Cardiac ventricle fibroblast (primary cell): ENCODE results near the genes ADM2 and CHKB.

DNA sequence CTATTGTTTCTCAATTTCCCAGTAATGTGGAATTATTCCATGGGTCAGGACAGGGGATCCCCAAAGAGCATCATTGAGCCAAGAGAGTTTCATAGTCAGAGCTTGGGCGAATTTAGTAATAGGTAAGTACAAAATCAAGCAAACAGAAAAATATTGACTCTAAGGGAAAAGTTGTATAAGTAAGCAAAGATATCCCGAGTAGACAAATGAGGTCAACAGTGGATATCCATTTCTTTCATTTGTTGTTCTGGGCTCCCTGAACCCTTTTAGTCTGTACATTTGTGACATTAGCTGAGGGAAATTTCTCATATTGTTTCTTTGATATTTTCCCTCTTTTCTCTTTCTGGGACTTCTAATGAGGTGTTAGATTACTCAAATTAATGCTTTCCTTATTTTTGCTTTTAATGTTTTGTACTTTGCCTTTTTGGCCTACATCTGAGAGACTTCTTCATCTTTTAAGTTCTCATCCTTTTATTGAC lies 57.5 kb downstream of the PPP6R2 start:
- RAMPAGE, long total RNA = no peak

DNA sequence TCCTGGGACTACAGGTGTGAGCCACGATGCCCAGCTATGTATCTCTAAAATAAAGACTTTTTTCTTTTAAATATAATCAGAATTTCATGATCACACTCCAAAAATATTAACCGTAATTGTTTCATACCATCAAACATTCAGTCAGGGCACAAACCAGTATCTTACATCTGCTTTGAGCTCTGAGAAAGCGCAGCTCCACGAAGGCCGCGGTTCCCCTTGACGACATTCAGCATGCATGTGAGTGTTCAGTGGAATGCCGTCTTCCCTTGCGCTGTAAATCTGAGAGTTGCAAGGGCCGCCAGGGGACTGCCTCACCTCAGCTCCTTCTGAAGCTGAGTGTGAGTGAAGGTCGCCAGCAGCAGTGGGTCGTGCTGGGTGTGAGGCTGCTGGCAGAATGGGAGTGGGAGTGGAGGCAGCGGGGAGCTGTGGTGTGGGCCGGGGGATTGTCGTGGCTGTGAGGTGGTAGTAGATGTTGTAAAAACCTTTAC lies 65.1 kb downstream of the PPP6R2 start:
- RAMPAGE, long total RNA = no peak

GRCh38 chr22:50415994-50416295 lies 58.9 kb downstream of the SBF1 start:
- RAMPAGE, long total RNA = no peak

- RAMPAGE, long total RNA = no peak
These were observed 55.9 kb downstream of the SBF1 start for GRCh38 chr22:50418637-50419615.

- RAMPAGE, long total RNA = no peak
These were observed 28.7 kb downstream of the SBF1 start for GRCh38 chr22:50446131-50446480.

- RAMPAGE, long total RNA = no peak
These were observed 20.0 kb downstream of the SBF1 start for GRCh38 chr22:50454484-50455589.

- RAMPAGE, long total RNA = no peak
These were observed 5.1 kb downstream of the SBF1 start for GRCh38 chr22:50469437-50470452.

DNA sequence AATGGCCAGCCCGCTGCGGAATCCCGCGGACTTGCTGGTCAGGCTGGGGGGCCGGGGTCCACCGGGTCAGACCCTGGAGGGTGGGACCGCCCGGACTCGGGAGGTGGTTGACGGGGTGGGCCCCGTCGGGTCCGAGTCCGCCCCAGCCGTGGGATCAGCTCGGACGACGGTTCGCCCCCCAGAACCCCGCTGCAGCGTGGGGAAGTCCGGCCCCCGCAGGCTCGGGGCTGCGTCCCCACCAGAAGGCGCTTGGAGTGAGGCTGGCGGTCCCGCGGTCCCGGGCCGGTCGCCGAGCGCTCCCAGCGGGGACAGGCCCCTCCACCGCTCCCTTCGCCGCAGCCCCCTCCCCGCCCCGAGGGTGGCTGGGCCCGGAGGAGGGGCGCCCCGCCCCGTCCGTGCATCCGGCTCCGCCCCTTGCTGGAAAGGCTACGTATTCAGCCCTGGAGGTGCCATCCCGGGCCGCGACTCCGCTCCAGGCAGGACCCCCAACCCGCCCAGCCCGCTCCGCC lies at the start of gene ADM2:
Gene ADM2, plus strand, starts transcription at position 420 of the 509 bp plus-strand sequence.
- RAMPAGE, long total RNA = no peak

DNA sequence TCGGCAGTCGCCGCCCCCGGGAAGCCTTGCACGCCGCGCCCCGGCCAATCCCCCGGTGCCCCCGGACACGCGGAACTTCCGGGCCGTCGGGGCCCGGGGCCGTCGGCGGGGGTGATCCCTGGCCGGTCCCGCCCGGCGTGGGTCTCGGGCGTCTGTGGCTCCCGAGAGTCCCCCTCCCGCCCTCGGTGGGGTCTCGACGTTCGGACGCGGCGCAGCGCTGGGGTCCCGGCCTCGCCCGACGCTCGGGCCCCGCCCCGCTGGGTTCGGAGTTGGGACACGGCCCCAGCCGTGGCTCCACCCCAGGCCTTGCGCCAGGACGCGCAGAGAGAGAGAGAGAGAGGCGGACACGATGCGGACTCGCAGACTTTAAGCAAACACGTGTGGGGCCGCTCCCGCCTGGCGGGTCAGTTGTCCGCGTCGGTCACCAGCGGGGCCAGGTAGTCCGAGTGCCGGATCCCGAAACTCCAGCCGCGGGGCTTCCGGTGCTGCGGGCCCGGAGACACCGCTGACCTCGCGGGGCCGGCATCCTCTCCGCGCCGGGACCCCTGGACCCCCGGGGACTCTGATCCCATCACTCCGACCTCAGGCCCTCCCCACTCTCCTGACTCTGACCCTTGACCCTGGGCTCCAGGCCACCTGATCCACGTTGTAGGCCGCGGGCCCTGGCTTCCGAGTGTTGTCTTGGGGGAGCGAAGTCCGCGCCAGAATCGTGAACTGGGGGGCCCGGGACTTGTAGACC lies 433 bp upstream of the TYMP start:
- RAMPAGE, long total RNA = no peak

- RAMPAGE, long total RNA = no peak
These were observed at the start of gene CHKB for GRCh38 chr22:50581987-50583044. TSS of gene CHKB (minus strand) at chr22:50582849.

DNA sequence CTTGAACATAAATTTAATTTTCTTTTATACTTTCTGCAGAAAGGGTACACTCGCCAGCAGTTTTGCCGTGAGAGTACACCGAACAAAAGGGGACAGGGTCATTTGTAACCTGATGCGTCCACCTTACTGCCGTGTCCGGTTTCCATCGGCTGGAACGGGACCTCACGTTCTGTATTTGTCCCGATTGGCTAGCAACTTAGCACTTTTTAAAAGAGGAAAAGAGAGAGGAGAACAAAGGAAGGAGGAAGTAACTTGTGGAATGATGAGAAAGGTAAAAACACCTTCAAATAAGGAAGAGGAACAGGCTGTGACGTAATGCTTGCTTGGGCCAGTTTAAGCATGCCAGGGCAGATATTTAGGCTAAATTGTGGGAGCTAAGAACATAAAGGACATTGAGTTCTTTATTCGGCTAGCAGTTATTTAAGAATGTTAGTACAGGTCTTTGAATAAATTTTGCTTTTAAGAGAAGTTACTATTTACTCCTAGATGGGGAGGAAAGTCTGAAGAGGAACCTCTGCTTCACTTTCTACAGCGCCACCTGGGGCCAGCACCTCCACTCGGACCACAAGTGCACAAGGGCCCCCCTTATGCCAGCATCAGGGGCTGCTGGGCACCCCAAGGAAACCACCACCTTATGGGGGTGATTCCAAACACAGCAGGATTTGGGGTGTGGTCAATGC lies 5.9 kb downstream of the ARSA start:
- RAMPAGE, long total RNA = no peak

DNA sequence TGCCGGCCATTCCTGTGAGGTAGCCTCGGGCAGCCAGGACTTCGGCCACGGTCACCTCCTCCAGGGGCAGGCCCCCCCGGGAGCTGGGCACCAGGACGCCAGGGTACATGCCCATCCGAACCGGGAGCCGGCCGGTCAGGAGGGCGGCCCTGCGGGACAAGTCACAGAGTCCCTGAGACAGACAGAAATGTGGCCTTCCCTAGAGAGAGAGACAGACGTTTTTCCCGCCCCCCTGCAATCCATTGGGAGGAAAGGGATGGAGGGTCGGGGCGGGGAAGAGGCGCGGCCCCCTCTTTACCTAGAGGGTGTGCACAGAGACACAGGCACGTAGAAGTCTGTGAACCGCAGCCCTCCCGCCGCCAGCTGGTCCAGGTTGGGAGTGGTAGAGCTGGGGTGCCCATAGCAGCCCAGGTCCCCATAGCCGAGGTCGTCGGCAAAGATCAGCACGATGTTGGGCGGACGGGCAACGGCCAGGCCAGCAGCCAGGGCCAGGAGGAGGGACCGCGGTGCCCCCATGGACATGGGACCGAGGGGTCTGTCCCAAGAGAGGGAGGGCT lies 616 bp downstream of the ARSA start:
- RAMPAGE, long total RNA = no peak

- RAMPAGE, long total RNA = no peak
These were observed 13.9 kb upstream of the ARSA start for GRCh38 chr22:50641695-50642373.

DNA sequence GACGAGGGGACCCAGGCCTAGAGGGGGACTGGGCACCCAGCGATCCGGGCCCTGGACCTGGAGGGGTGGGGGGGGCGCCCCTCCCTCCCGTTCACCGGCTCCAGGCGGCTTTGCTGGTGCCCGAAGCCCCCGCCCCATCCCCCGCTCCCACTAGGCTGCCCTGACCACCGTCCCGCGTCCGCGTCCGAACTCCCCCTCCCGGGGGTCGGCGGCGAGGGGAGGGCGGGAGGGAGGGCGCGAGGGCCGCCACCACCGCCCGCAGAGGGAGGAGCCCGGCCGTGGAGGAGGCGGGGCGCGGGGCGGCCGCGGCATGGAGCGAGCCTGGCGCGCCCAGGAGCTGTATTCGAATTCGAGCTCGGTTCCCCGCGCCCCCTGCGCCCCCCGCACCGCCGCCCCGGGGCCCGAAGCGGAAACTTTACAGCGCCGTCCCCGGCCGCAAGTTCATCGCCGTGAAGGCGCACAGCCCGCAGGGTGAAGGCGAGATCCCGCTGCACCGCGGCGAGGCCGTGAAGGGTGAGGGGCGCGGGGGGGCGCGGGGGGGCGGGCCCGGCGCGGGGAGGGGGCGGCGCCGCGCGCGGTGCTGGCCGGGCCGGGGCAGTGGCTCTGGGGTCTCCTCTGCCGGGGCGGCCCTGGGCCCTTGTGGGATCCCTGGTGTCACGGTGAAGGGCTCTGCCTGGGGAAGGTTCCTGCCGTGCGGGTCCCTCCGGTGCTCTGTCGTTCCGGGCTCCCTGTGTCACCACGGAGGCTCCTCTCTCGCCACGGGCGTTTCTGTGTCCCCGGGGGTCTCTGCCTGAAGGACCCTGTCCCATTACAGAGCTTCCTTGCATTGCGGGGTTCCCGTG lies 40.6 kb upstream of the ACR start:
- RAMPAGE, long total RNA = no peak

DNA sequence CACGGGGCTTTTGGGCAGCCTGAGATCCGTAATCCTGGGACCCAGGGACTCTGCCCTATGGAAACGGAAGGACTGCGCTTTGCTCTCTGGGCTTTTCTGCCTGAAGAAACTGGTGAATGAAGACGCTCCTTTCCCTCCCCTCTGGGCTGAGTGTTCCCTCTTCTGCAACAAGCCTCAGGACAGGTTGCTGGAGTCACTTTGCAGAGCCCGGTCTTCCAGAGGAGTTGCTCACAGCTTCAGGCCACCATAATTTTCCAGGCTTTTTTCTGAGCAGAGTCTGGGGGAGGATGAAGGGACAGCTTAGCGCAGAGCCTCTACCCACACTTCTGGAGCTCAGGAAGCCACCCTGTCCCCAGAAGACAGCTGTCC lies 28.5 kb upstream of the ACR start:
- RAMPAGE, long total RNA = no peak

GRCh38 chr22:50806744-50807425 lies 23.4 kb upstream of the RABL2B start:
- RAMPAGE, long total RNA = no peak